MCF 10A (cell line): ENCODE data around the gene CELF2.

GRCh38 chr10:6270224-6270906 lies 67.6 kb downstream of the PFKFB3 start:
- PRO-cap: no peak
- RRBS: 94% methylated on average over 2 of the region's 12 CpGs

GRCh38 chr10:6274996-6275828 lies 72.5 kb downstream of the PFKFB3 start:
- PRO-cap: bidirectional peak, plus-strand start at chr10:6275532, minus-strand start at chr10:6275393
- RRBS: no CpG with 5 or more reads among the region's 26 CpGs

DNA sequence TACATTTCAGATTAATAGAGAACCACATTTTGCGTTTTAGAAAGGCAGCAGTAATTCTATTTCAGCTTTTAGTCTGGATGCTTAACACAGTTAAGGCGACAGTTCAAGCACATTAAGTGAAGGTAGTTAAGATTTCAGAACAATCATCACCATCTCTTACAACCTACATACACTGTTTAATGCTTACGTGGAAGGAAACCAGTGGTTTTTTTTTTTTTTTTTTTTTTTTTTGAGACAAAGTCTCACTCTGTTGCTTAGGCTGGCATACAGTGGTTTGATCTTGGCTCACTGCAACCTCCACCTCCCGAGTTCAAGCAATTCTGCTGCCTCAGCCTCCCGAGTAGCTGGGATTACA lies 89.0 kb downstream of the PFKFB3 start:
- PRO-cap: no peak
- RRBS: no CpG with 5 or more reads among the region's 5 CpGs

DNA sequence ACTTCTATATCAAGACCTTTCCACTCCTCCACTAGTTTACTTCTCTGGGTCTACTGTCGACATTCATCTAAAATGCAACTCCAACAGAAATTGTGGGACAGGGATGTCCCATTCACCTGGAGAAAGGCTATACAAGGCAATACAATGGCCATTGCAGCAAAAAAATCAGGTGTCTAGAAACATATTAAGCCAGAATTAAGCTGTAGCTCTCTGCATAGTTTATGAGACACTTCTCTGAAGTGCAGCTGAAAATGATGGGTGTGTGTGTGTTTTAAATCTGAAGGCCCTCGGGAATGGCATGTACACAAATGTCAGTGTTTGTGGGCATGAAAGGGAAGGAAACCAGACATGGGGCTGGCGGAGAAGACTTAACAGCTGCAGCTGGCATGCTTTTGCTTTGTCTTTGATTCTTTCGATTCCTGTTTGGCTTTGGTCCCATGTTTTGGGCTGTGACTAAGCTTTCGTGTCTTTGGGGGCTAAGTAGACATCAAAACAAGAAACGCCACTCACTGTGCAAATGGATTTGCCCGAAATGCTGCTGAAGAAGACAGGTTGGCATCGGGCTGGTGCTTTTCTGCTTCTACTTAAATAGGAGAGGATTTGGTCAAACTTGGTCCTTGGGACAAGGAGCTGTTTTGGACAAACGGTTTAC lies 179.3 kb downstream of the PFKFB3 start:
- PRO-cap: no peak
- RRBS: no CpG with 5 or more reads among the region's 9 CpGs

DNA sequence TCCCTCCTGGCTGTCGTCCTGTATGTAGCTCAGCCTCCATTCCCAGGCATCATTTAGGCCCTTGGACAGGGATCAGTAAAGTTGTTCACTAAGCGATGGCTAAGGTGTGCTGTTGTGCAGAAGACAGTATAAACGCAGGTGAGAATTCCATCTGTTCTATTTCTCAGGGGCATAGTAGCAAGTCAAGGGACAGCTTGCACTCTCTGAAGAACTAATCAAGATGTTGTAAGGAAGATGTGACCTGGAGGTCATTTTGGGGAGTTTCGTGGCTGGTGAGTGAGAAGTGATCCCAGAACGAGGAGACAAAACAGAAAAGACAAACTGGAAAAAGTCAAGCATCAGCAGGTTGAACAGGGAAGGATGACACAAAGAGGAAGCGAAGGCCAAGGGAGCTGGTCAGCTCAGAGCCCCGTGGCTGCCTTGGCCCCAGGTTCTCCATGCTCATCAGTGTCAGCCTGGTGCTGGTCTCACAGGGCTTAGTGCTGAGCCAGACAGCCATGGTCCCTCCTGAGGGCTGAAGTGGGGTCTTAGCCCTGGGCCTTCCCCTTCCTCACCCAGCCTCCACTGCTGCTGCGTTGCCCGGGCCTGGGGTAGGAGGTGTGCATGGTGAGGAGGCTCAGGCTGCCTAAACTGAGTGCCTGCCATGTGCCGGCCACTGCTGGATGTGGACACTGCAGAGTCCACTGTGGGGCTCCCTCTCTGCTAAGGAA lies 183.5 kb downstream of the PFKFB3 start:
- PRO-cap: no peak
- RRBS: 95% methylated on average over 2 of the region's 10 CpGs

DNA sequence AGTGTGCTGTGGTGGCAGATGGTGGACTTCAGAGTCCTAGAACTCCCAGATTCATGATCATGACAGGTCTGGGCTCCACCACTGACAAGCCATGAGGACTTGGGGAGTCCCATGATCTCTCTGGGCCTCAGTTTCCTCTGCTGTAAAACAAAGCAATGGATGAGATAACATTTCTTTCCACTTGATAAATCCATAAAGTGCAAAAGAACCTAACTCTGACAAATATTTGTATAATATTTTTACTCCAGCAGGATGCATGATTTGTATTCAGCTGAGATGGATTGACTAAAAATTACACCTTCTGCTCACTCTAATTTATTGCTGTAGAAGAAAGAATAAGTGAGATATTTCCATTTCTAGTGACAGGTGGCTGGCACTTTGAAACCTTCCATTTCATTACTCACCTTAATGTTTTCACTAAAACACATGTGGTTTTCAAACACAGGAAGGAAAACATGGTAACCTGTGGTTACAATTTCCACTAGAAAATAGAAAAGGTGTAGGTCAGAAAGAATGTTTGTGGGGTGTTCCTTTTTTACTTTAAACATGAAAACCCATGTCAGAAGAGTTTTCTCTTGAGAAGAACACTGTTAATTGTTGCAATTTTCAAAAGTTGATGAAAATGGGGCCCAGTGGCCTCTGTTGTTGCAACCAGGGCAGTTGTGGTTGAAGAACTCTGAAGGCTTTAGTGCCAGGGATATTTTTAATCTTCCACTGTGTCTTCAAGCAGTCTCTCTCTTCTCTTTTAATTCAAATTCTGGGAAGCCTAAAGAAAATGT lies 12.0 kb upstream of the PRKCQ start:
- PRO-cap: no peak

DNA sequence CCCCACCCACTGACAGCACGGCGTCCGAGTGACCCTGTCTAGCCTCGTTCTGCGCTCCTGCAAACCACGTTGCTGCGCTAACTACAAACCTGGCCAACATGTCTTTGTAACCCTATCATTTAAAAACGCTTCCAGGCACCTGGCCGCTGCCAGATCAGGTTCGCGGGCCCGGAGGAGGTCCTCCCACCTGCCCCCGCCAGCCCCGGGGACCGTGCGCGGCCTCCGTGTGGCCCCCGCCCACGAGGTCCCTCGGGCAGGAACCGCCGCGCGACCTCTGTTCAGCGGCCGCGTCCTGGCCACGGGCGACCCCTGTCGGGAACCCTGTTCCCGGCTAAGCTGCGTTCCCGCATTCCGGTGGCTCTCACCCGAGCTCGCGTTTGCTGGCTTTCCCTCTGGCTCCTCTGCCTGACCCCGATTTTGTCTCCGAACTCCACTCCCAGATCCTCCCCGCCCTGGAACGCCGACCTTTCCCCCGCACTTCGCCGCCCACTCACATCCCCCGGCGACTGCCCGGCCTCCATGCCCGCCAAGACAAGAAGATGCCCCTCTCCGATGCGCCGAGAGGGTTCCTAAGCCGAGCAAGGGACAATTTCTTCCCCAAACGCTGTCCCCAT lies 2.4 kb downstream of the SFMBT2 start:
- PRO-cap: no peak
- RRBS: 5% methylated on average over 6 of the region's 55 CpGs

- PRO-cap: no peak
- RRBS: no CpG with 5 or more reads among the region's 7 CpGs
Observed at GRCh38 chr10:7696511-7697005, 6.6 kb upstream of the ITIH2 start.

- PRO-cap: no peak
- RRBS: no CpG with 5 or more reads among the region's 38 CpGs
Observed at GRCh38 chr10:8044850-8045962, 9.3 kb upstream of the GATA3 start.

GRCh38 chr10:8054938-8055388 lies 475 bp downstream of the GATA3 start:
- PRO-cap: no peak
- RRBS: under 1% methylated on average over 4 of the region's 34 CpGs

DNA sequence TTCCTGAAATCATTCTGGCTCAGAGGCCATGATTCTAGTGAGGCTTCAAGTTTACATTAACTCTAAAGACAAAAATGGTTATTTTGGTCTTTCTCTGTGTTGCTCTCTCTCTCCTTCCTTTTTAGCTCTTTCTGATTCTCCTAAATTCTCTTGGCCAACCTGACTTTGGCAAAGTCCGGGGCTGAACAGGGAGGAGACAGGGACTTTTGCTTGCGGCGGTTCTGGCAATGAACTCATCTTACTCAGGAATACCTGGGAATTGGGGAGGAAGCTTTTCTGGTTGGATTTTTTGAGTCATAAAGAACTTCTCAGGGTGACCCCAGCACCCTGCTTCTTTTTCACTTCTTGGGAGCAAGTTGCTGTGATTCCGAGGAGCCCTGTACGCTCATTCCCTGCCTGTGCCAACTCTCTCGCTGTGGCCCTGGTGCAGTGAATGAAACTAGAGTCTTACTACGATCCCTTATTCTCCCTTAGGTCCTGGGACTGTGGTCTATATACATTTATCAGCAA lies 16.0 kb downstream of the GATA3 start:
- PRO-cap: bidirectional peak, plus-strand start at position 297 of the sequence, minus-strand start at position 109 of the sequence
- RRBS: no CpG with 5 or more reads among the region's 7 CpGs

- PRO-cap: no peak
- RRBS: no CpG with 5 or more reads among the region's 5 CpGs
Observed at GRCh38 chr10:9096265-9096782, 1041.8 kb downstream of the GATA3 start.

GRCh38 chr10:9097653-9097972 lies 1043.1 kb downstream of the GATA3 start:
- PRO-cap: no peak

DNA sequence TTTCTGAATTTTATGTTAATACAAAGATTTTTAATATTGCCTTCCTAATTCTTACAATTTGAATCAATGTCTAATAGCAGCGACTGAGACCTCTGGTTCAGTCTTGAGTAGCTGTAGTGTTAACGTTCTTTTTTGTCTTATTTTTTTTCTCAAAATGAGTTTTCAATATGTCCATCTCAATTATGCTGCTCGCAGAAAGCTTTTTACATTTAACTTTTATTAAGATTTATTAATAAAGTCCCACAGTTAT lies 1407.7 kb downstream of the GATA3 start:
- PRO-cap: no peak
- RRBS: no CpG with 5 or more reads among the region's 3 CpGs

DNA sequence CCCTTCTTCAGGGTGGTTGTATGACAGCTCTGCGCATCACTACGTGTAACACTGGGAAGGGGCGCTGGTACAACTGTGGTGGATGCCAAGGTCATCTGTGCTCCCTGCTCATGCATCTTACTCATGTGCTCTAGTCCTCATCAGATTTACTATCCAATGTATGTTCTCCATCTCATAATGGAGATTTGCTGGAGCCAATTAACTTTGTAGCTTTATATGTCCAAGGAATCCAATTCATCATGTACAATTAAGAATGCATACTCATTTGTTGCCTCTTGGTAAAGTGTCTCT lies 1261.8 kb upstream of the CELF2 start:
- PRO-cap: no peak
- RRBS: no CpG with 5 or more reads among the region's 3 CpGs

DNA sequence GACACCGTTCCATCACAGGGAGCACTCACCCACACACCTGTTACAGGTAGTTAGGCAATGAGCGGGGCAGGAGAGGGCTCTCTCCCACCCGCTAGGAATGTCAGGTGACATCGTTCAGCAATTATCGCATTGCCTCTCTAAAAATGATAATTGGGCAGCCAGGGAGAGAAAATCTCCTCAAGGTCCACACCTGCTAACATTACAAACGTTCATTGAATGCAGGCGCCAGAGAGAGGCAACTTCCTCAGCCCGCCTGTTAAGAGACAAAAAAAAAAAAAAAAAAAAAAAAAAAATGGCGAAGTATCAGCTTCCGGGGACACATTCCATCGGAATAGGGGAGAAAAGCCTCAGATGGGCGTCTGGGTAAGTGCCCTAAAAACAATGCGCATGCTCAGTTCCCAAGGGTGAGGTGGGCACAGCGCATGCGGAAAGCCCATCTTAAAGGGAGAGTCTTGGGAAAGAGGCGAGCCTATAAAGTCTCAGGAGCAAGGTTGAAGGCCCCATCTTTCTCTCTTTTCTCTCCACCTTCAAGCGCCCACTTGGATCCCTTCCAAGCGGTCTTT lies 1139.8 kb upstream of the CELF2 start:
- PRO-cap: no peak
- RRBS: no CpG with 5 or more reads among the region's 18 CpGs

DNA sequence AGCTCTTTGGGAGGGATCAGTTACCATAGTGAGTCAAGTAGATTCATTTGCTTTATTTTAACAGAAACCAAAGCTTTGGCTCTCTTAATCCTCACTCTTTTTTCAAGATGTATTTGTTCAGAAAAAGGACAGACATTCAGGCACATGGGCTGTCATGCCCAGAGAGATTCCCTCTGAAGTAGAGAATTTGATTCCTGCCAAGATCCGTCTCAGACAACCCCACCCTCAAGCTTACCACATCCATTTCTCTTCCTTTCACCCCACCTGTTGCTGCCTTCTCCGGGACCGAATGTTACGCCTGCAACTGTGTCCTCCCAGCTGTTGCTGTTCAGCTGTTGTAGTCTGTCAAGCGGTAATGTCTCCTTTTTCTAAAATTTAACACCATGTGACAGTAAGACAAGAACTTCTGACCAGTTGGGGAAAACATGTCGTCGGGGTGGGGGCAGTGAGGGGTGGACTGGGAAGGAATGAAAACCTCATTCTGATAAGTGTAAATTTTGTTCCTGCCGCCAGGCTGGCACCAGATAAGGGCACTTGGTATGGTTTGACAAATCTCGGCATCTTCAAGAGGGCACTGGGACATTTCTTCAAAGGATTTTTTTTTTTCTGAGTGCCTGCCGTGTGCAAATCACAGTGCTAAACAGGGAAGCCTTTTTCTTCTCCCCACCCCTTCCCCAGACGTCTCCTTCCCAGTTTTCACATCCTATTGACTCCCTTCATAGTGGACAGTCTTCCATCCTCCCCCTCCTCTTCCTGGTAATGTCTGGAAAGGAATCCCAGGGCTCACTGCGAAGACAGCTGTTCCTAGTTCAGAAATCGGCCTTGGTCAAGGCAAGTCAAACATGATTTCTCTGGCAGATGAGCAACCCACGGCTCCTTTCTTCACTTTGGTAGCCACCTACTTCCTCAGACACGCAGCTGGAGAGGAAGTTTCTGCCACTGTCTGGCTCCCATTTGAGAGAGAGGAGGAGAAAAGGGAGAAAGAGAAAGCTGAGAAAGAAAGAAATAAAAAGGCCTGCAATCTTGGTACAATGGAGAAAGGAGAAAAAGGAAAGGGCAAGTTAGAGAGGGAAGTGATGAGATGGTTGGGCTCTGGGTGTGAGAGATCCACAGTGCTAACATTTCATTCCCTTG lies 5.0 kb upstream of the CELF2 start:
- PRO-cap: no peak
- RRBS: no CpG with 5 or more reads among the region's 15 CpGs

DNA sequence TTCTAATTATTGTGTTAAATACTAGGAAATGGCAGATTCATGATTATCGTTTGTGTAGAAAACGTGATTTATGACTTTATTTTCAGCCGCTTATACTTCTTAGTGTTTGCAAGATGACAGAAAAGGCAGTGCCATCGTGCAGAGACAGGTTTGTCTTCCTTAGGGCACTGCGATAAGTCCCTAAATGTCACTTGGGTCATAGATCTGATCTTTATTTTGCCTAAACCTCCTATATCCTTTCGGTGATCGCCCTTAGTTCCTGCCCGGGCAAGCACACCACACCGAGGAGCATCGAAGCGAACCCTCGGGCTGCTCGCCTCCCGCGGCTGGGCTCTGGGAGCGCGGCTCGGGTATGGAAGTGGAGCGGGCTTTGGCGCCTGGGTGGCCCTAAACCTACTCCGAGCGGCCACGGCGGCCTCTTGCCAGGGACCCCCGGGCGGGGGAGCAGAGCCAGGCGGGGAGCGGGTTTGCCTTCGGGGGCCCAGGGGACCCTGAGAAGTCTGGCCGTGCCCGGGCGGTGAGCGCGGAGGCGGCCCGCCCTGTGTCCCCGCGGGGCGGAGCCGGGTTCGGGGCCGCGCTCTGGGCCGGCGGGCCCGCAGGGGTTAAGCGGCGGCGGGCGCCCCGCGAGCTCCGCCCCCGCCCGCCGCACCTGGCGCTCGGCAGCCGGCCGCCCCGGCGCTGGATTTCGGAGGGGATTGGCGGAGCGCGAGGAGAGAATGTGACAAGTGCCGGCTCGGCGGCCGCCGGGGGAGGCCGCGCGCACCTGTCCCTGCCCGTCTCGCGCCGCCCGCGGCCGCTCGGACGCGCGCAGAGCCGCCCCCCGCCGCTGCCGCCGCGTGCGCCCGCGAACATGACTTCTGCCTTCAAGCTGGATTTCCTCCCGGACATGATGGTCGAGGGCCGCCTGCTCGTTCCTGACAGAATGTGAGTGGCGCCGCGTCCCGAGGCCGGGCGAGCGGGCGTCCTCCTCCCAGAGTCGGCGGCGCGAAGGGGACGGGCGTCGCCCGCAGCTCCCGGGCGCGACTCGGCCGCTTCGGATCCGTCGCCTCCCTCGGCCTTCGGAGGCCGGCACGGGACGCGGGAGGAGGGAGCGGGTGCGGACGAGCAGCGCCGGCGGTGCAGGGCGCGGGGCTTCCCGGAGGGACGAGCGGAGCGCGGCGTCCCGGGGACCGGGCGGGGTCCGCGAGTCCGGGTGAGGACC lies at the start of gene CELF2:
Gene CELF2 (plus strand): TSS at position 633 of the 1,201 bp plus-strand sequence.
- PRO-cap: no peak
- RRBS: 83% methylated on average over 61 of the region's 148 CpGs

GRCh38 chr10:11087794-11088581 lies 70.3 kb downstream of the CELF2 start:
- PRO-cap: no peak
- RRBS: no CpG with 5 or more reads among the region's 8 CpGs

- PRO-cap: no peak
- RRBS: no CpG with 5 or more reads among the region's 6 CpGs
Observed at GRCh38 chr10:11093951-11094327, 76.3 kb downstream of the CELF2 start.